HTERT-HM (cell line): ENCODE measurements around a stretch of chr15.

- RRBS, result no CpG with 5 or more reads among the region's 20 CpGs
These were observed 70.6 kb upstream of the ATP10A start for GRCh38 chr15:25933599-25934161.

GRCh38 chr15:26394537-26395283 is 378.2 kb downstream of the GABRB3 start:
- RRBS, result no CpG with 5 or more reads among the region's 10 CpGs

GRCh38 chr15:27028798-27029587 is 58.0 kb downstream of the GABRG3 start:
- RRBS, result no CpG with 5 or more reads among the region's 20 CpGs

- RRBS, result no CpG with 5 or more reads among the region's 14 CpGs
These were observed 83.5 kb downstream of the GABRG3 start for GRCh38 chr15:27054387-27054923.

GRCh38 chr15:28107130-28107638 is 8.1 kb upstream of the OCA2 start:
- RRBS, result 5% methylated on average over 16 of the region's 39 CpGs

- RRBS, result 4% methylated on average over 5 of the region's 24 CpGs
These were observed 33.4 kb downstream of the APBA2 start for GRCh38 chr15:28919072-28919764.

DNA sequence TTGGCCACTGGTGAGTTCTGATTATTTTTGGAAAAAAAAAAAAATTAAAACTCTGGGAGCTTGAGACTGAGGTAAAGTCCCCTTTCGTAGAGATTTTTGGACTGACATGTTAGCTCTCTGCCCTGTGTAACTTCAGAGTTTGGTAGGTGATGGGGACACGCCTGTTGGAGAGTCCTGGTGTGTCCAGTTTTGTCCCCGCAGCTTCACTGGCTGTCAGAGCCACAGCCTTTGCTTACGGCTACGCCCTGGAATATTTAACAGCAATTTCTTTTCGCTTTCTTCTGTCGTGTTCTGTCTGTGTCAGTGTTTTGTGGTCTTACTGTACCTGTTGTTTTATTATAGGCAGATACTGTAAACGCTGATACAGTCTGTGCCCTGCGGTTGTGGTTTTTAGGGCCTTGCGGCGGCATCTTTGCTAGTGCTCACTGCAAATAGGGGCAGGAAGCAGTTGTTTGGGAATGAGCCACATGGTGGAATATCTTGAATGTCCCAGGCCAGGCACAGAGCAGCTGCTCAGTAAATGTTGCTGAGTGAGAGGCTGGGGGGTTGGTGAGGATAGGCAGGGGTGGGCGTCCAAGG is 62.7 kb downstream of the APBA2 start:
- RRBS, result no CpG with 5 or more reads among the region's 12 CpGs

GRCh38 chr15:28948930-28949329 is 63.2 kb downstream of the APBA2 start:
- RRBS, result no CpG with 5 or more reads among the region's 10 CpGs

- RRBS, result no CpG with 5 or more reads among the region's 9 CpGs
These were observed 97.2 kb upstream of the ENTREP2 start for GRCh38 chr15:29667997-29668383.

- RRBS, result 98% methylated on average over 4 of the region's 12 CpGs
These were observed 124.1 kb downstream of the TJP1 start for GRCh38 chr15:29698035-29698609.

DNA sequence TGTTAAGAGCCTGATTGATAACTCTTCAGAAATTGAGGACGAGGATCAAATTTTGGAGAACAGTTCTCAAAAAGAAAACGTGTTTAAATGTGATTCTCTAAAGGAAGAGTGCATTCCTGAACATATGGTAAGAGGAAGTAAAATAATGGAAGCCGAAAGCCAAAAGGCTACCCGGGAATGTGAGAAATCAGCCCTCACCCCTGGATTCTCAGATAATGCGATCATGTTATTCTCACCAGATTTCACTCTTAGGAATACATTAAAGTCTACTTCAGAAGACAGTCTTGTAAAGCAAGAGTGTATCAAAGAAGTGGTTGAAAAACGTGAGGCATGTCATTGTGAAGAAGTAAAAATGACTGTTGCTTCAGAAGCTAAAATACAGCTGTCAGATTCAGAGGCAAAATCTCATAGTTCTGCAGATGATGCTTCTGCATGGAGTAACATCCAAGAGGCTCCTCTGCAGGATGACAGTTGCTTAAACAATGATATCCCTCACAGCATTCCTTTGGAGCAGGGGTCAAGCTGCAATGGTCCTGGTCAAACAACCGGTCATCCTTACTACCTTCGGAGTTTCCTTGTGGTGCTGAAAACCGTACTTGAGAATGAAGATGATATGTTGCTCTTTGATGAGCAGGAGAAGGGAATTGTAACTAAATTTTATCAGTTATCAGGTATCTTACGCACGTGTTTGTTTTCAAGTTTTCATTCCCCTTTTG is 1.7 kb downstream of the FAN1 start:
- RRBS, result no CpG with 5 or more reads among the region's 11 CpGs

GRCh38 chr15:30922387-30923138 is 18.8 kb downstream of the FAN1 start:
- RRBS, result no CpG with 5 or more reads among the region's 11 CpGs

- RRBS, result no CpG with 5 or more reads among the region's 5 CpGs
These were observed 6.9 kb downstream of the MTMR10 start for GRCh38 chr15:30984567-30984868.

DNA sequence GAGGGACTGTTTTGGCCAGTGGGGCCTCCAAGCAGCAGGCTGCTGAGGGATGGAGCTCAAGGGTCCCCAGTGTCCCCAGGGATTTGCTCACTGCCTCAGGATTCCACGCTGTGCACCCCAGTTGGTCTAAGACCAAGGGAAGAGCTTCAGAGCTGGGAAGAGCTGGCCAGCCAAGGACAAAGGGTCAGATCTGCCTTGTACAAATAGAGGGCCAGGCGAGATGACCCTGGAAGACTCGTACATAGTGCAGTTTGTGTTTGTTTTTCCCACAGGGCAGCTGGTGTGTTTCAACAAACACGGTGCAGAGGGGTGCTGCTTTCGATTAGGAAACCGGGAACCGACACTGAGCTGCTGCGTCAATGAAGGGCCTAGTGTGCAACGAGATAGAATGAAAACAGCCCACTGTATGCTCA is 56.1 kb upstream of the TRPM1 start:
- RRBS, result no CpG with 5 or more reads among the region's 9 CpGs

- RRBS, result no CpG with 5 or more reads among the region's 12 CpGs
These were observed 111.9 kb upstream of the KLF13 start for GRCh38 chr15:31214660-31215231.

GRCh38 chr15:31222500-31223062 is 104.1 kb upstream of the KLF13 start:
- RRBS, result no CpG with 5 or more reads among the region's 3 CpGs

- RRBS, result no CpG with 5 or more reads among the region's 12 CpGs
These were observed 25.3 kb upstream of the KLF13 start for GRCh38 chr15:31301205-31301784.

GRCh38 chr15:31323434-31323882 is 3.2 kb upstream of the KLF13 start:
- RRBS, result no CpG with 5 or more reads among the region's 1 CpG

- RRBS, result no CpG with 5 or more reads among the region's 9 CpGs
These were observed 8.2 kb downstream of the KLF13 start for GRCh38 chr15:31334750-31335371.

GRCh38 chr15:31349029-31349700 is 22.5 kb downstream of the KLF13 start:
- RRBS, result no CpG with 5 or more reads among the region's 13 CpGs